Colon Carcinoma Metastatic in the Lung (tissue), 2 donors: ENCODE measurements around a stretch of chr2.

DNA sequence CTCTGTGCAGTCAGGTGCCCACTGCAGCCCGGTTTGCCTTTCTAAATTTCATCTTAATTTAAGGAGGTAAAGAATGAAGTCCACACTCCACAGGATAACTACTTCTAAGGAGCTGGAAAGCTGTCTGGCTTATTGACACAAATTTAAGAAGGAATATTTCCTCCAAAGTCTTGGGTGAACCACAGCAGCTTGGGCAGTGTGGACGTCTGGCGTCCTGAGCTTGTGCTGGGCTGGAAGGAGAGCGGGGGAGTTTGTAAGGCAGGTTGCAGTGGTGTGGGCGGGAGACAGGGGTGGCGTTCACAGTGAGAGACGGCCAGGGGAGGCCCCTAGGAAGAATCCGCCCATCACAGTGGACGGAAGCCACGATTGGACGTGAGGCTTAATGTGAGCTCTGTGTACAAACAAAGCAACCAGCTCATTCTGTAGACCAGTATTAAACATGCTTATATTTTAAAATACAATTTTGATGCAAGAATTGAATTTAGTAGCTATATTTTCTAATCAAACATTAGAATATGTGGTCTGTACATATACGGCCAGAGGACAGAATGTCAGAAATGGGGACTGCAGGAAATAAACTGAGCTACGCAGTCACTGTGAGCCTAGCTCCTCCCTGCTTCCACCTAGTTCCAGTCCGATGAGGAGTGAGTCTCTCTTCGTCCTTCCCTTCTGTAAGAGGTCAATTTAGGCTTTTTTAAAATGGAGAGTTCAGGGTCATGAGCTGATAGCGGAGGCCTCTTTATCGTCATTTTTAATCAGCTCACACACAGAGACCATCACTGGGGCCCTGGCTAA, 25.6 kb downstream of the ADI1 start:
- PRO-cap, 2 experiments, result no peak in any of the 2 experiments

GRCh38 chr2:3505685-3506341, 13.5 kb downstream of the ADI1 start:
- PRO-cap, 2 experiments, result no peak in any of the 2 experiments

DNA sequence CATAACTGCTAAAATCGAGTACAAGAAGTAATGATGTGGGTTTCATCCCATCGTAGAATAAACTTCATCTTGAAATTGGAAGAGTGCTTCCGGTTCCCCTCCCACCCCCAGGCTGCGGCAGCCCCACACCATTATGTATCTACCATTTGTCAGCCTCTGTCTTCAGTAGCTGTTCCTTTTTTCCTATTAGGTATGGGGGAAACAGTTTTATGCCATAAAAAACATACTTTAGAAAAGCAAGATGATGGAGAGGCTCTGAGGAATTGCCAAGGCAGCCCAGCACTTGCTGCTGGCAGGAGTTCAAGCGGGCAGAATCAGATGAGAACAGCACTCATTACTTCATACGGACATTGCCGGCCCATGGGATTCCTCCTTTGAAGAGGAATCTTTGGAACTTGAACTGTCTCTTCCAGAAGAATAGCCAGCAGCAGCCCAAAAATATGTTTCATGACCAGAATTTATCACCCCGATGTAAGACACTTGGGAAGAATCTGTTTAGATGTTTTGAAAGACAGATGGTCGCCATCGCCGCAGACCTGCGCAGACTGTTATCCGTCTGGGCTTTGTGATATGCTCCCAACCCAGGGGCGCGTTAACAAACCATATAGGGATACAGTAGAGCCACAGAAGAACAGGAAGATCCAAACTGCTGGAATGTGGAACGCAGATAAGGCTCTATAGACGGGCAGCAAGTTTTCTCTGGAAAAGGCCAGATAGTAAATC, 3.5 kb upstream of the ADI1 start:
- PRO-cap, 2 experiments, result no peak in any of the 2 experiments

DNA sequence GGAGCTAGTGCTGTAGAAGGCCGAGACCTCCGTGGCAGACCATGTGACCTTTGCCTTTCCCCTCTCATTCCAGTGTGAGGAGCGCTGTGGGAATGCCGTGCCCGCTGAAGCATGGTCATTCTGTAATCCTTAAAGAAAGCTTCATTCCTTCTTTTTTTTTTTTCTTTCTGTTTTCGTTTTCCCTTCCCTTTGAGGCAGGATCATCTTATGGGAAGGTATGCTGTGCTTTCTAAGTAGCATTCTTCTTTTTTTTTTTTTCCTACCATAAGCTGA, 208.8 kb downstream of the DCDC2C start:
- PRO-cap, 2 experiments, result no peak in any of the 2 experiments

DNA sequence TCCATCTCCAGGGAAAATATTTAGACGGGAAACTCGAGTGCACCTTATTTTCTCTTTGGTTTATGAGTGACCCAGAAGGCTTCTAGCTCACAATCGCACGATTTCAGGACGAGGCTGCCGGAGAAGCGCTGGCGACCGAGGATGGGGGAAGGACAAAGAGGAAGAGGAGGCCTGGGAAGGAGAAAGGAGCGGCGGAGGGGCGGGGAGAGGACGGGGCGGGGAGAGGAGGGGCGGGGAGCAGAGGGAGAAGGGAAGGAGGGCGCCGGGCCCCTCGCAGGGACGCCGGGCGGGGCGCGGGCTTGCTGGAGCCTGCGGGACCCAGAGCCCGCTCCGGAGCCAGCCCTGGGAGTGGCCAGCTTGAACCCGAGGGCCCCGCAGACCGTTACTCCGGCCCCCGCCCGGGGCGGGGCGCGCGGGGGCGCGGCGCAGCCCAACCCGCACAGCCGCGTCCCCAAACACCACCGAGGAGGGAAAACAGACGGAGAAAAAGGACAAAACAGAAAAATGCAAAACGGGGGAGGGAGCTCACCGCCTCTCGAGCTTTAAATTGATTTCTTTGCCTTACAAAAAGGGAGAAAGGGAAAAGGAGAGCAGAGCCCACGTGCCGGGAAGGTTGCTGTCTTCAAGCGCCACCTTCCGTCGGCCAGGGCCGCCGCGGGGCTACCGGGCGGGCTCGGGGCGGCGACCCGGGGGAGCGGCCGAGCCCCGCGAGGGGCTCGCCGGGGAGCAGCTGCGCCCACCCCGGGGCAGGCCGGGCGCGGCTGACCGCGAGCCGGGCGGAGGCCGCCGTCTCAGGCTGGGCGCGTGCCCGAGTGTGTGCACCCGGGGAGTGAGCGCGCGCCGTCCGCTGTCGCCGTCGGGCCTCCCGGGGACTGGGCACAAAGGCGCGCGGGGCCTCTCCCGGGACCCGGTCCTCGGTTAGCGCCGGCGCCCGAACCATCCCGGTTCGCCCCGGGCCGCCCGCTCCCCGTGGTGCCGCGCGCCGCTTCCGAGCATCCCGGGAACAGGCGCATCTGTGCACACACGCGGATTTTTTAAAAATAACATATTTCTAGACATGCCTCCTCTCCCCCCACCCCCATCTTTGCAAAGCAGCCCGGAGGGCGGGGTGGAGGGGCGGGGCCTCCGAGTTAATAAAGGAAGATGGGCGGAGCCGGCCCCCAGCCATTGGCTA, 653 bp upstream of the SOX11 start:
- PRO-cap, 2 experiments, result no peak in any of the 2 experiments

DNA sequence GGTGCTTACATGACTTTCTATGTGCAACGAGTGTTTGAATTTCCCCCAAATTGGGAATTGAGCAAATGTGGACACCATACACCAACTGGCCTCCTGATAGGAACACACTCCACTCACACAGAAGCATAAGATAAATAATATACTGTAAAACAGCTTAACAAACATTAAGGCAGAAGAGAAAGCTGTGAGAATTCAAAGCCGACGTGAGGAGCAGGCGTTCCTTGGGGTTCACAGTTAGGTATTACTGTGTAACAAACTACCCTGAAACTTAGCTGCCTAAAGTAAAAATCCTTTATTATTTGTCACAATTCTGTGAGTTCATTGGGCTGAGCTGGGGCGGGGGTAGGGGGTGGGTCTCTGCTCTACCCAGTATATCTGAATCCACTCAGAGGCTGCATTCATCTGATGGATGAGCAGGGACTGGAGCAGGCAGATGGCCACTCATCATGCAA, 94.7 kb downstream of the SOX11 start:
- PRO-cap, 2 experiments, result peak in 1 of 2 experiments; most common plus-strand start position 202 of the sequence (in 1)

GRCh38 chr2:5926973-5927212, 234.7 kb downstream of the SOX11 start:
- PRO-cap, 2 experiments, result no peak in any of the 2 experiments

DNA sequence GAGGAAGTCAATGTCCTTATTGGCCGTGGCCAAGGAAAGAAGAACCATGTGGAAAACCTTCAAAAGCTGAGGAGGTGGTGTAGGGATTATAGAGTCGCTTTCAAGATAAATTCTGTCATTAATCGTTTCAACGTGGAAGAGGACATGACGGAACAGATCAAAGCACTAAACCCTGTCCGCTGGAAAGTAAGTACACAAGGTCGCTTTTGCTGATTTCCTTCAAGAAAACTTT, 9.3 kb downstream of the RSAD2 start:
- PRO-cap, 2 experiments, result no peak in any of the 2 experiments

- PRO-cap, 2 experiments, result no peak in any of the 2 experiments
Measured at GRCh38 chr2:6913553-6914351, 3.5 kb upstream of the RNF144A start.

- PRO-cap, 2 experiments, result no peak in any of the 2 experiments
Measured at GRCh38 chr2:6993361-6993699, 76.1 kb downstream of the RNF144A start.

DNA sequence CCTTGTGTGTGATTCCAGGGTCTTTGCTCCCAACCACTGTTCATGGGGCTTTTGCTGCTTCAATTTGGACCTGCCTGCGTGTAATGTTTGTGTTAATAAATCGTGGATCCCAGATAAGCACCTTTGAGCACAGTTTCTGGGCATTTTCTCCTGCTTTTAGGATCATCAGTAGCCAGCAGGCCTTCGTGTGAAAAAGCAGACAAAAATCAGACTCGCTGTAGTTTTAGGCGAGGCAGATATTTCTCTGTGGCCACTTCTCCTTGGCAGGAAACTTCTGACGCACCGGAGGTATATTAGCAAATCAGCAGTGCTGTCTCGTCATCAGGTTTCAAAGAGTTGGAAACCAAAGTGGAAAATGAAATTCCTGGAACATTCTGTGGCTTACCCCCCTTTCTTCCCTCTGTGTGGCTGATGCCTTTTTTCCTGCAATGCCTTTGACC, 93.1 kb downstream of the RNF144A start:
- PRO-cap, 2 experiments, result no peak in any of the 2 experiments

- PRO-cap, 2 experiments, result no peak in any of the 2 experiments
Measured at GRCh38 chr2:7074318-7075110, 157.3 kb downstream of the RNF144A start.

- PRO-cap, 2 experiments, result no peak in any of the 2 experiments
Measured at GRCh38 chr2:8119398-8119715, 562.5 kb upstream of the ID2 start.

DNA sequence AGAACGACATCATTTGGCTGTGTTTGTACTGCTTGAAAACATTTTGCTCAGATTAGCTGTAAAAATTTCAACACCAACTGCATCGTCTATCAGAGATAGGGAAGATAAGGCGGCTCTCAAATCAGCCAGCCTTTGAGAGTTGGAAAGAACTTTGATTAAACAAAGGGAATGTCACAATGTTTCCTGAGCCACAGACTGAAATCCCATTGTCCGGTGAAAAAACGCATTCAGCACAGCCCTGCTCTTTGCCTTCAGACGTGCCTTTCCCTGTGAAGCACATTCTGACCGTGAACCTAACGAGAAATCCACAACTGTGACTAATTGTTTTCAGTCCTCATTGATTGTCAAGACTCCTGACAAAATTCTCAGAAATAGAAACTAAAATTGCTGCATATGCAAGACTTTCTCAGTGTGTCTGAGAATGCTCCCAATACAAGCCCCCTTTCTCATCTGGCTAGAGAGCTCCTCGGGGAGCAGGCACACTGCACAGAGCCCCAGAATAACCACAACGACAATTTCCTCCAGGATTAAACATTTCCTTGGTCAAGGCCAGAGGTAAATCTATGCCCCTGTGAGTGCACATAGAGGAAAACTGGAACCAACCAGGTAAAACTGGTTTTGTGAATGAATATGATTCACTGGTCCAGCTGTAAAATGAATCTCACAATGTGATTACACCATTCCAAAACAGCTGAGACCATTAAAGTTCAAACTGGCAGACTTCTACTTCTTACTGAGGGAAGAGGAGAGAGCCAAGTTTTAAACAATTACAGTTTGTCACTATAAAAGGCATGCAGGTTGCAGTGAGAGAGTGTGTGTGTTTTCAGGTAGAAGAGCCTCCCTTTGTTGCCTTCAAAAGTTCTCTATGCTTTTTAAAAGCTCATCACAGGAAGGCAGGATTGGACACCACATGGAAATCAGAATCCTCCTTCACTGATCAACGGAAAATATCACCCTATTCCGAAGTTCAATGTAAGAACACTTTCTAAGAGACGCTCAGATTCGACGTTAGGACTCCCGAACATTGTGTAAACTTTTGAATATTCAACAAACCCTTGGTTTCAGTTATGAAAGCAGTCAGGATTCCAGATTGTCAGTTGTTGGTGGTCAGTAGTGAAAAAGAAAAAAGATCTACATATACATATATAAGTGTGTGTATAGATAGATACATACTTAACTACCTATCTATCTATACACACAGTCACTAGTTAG, 561.7 kb upstream of the ID2 start:
- PRO-cap, 2 experiments, result peak in 2 of 2 experiments; most common plus-strand start position 700 of the sequence (in 1); most common minus-strand start position 501 of the sequence (in 2)

- PRO-cap, 2 experiments, result no peak in any of the 2 experiments
Measured at GRCh38 chr2:8132205-8132870, 549.5 kb upstream of the ID2 start.

- PRO-cap, 2 experiments, result no peak in any of the 2 experiments
Measured at GRCh38 chr2:8140963-8141960, 540.6 kb upstream of the ID2 start.

DNA sequence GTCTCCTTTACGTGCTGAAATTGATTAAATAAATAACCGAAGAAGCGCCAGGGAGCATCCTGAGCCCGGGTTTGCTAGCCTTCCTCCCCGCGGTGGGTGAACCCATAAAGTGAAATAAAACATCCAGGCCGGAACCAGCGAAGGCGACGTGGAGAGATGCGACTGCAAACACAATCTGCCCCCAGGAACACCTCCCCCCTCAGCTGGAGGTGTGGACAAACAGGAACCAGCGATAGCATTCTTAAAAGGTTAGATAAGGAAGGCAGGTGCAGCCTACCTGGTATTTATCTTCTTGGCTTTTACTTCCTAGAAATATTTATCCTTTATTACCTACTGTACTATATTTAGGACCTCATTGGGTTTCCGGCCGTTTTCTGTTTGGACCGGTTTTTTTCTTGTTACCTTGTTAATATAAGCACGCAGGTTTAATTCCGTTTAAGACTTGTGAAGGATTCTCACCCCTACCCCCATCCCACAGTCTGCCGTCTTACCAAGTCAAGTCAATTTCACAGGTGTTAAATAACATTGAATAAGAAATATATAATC, 224.1 kb upstream of the ID2 start:
- PRO-cap, 2 experiments, result no peak in any of the 2 experiments

DNA sequence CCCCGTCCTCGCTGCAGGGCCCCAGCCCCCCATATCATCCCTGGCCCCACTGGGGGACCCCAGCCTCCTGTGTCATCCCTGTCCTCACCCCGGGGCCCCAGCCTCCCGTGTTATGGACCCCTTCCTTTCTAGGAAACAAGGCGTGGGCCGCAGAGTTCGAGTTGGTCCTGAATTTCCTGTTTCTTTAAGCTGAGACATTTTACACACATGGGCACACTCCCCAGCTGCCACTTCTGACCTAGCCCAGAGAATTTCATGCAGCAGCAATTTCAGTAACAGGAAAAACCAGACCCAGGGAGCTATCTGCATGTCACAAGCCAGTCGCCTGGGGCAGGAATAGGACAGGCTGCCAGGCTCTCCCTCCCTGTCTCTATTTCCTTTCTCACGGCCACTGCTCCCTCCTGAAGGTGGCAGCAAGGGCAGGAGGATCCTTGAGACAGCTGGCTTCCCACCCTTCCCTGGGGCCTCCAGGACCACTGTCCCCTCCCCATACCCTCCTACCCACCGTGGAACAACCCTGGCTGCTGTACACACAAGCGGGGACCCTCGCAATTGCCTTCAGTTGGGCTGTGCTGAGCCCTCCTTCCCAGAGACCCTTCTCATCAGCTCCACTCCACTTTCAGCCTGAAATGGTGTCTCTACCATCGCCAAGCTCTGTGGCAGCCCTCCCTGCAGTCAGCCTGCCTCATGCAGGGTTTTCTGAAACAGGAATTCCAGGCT, 141.9 kb upstream of the ID2 start:
- PRO-cap, 2 experiments, result peak in 2 of 2 experiments; most common plus-strand start position 320 of the sequence (in 2); most common minus-strand start position 112 of the sequence (in 1)

GRCh38 chr2:8607328-8607898, 74.4 kb upstream of the ID2 start:
- PRO-cap, 2 experiments, result no peak in any of the 2 experiments

DNA sequence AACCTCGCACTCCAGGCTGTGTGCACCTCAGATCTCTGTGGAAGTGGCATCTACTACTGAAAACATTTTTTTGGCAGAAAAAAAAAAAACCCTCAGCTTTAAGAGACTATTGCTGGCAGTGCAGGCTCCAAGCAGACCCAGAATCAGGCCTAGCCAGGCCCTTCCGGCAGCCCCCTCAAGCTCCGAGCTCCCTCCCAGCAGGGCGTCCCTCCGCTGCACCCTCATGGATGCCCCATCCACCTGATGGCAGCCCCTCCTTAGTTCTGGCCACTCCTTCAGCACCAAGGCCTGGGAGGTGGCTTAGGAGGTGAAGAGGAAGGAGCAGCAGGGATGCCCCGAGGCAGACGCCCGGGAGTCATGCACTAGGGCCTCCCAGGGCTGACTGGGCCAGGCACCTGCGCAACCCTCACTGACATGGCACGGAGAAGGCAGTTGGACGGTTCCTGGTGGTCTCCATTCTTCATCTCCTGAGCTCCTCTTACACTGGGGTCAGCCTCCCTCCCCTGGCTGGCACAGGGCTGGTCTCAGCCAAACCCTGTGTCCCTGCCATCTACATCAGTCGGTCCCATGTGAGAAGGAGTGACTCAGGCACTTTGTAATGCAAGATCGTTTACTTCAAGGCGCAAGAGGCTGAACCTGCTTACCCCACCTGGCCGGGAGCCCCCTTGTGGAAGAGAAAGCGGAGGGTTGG, 53.6 kb upstream of the ID2 start:
- PRO-cap, 2 experiments, result no peak in any of the 2 experiments